Thoracic aorta (tissue), 1 donor: ENCODE data around the genes BEND2, BCLAF3, SMPX, MBTPS2 and CBLL2.

- RAMPAGE, long total RNA = no peak
These were observed at the start of gene BEND2 for GRCh38 chrX:18220607-18221012. TSS of gene BEND2 (minus strand) at chrX:18220886.

GRCh38 chrX:18891052-18891515 is 92.8 kb downstream of the PHKA2 start:
- RAMPAGE, long total RNA = no peak

- RAMPAGE, long total RNA = no peak
These were observed 823 bp downstream of the PDHA1 start for GRCh38 chrX:19344424-19345075.

- RAMPAGE, long total RNA = start-site peak on the minus strand at chrX:19670907-19671296, 7 reads
These were observed 155.2 kb upstream of the MAP3K15 start for GRCh38 chrX:19670042-19671431.

DNA sequence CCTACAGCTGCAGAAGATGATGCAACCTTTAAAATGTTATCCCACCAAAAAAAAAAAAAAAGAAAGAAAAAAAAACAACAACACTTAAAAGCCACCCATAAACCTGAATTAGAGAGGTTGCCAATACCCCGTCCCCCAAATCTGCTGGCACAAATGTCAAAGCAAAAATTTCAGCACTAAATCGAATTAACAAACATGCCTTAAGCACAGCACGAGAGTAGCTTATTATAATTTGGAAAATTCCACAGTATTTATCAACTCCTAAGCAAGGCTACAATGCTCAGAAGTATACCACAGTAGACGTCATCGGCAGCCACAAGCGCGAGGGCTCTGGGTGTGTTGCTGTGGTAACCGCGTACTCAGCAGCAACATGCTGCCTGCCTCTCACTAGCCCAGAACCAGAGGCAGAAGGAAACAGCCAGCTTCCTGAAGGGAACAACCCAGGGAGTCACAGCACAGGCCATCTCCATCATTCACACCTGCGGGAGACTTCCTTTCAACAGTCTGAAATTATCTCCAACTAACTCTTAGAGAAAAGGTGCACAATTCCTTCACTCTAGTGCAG is 167.6 kb upstream of the MAP3K15 start:
- RAMPAGE, long total RNA = no peak

DNA sequence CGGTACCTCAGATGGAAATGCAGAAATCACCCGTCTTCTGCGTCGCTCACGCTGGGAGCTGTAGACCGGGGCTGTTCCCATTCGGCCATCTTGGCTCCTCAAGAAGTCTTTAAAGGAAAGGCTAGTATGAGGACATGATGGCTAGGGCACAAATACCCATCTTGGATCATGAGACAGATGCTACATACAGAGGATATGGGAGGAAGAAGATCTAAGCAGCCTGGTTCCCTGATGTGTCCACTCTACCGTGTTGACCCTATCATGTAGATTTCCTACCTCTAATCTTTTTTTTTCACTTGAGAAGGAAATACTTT is 44.7 kb downstream of the BCLAF3 start:
- RAMPAGE, long total RNA = no peak

DNA sequence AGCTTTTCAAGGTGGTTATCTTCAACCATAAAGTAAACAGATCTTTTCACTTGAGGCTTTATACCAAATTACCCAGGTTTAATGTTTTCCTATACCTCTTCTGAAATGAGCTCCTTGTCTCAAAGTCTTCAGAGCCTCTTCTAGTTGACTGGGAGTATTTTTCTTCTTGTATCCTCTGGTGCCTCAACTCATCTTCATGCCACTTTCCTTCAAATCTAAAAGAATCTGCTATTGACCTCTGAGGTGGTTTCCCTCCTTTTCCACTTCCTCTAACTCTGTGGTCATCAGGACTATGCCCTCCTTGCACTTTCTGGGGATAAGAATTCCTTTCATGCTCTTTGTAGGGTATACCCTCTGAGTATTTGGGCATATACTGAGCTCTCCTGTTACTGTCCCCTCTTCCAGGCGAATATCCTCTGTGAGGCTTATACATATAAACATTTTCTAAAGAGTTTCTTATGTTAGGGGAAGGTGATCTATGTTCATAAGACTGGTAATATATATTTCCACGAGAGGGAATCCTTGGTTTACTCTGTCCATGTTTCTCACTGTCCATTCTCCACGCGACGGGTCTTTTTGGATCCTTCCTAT is 24.8 kb downstream of the BCLAF3 start:
- RAMPAGE, long total RNA = start-site peak on the minus strand centred at position 382 of the sequence, 504 bp wide, 24 reads

DNA sequence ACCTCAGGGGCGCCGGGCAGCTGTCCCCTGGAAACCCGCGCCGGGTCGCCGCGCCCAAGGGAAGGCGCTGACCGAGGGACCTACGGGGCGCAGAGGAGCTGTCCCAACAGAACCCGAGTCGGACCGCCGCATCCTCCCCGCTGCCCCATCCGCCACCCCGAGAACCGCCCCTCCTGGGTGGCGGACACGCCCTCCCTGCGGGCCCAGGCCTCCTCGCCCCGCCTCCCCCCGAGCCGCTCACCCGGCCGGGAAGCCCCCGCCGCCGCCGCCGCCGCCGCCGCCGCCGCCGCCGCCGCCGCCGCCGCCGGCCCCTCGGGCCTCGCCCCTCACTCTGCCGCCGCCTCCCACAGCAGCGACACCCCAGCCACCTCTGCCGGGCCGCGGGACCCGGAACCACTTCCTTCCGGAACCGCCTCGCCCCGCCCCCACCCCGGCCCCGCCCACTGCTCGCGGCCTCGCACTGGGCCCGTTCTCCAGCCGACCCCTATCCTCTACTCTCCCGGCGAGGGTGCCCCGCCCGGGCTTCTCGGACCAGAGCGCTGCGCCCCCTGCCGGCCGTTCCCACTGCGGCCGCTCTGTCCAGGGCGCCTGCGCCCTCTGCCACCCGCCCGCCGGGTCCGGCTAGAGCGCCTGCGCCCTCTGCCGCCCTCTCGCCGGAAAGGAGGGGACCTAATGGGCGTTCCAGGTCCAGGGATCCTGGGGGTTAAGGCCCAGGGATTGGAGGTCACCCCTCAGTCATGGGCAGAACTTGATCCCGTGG is at the start of gene BCLAF3:
Gene BCLAF3 (minus strand): TSS at position 395 of the 760 bp plus-strand sequence.
- RAMPAGE, long total RNA = no peak

DNA sequence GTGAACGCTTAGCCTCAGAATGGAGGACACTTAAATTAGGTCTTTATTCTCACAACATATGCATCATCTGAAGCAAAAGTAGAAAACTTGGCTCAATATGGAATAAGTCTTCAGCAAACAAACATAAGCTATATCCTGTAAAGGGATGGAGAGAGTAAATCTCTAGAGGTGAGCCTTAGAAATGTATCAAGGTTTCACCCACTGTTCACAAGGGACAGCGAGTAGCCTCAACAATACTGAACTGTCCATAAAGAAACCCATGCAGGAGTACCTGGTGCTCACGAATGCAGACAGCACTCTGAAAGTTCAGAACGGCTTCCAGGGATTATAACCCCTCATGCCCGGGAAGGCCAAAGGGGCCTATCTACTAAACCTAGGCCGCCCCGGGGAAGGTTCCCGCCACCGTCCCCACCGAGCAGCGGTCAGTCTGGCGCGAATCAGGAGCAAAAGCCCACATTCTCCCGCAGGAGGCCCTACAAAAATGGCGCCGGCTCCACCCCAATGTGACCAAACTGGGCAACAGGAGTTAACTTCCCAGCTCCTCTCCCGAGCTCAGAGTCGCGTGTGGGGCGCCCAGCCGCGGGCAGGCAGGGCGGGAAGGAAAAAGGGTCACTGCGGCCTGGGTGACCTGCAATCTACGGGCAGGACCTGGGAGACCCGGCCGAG is 580 bp downstream of the EIF1AX start:
- RAMPAGE, long total RNA = no peak

GRCh38 chrX:20320775-20321326 is 54.1 kb upstream of the RPS6KA3 start:
- RAMPAGE, long total RNA = no peak

DNA sequence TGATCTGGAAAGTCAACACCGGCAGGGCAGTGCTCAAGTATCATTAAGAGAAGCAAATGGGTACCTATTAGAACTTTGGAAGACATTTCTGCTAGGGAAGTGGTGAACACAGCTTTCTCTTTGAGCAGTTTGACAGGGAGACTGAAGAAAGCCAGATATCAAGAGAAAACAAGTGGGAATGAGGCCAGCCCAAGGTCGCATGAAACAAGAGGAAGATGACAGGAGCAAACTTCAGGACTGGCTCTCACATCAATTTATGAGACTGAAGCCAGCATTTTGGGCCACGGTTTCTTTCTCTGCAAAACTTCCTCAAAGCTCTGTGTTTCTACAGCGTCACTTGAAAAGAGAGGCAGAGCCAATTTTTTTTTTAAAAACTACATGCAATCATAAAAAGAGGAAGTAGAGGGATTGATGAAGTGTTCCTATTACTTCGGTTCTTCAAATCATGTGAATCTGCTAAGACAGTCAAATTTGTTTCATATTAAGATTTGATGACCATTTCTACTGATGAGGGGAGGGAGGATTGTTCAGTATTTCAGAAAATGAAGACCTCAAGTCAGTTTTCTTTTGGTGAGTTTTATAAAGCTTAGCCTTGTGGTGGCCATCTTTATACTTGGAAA is 108.4 kb upstream of the RPS6KA3 start:
- RAMPAGE, long total RNA = no peak

DNA sequence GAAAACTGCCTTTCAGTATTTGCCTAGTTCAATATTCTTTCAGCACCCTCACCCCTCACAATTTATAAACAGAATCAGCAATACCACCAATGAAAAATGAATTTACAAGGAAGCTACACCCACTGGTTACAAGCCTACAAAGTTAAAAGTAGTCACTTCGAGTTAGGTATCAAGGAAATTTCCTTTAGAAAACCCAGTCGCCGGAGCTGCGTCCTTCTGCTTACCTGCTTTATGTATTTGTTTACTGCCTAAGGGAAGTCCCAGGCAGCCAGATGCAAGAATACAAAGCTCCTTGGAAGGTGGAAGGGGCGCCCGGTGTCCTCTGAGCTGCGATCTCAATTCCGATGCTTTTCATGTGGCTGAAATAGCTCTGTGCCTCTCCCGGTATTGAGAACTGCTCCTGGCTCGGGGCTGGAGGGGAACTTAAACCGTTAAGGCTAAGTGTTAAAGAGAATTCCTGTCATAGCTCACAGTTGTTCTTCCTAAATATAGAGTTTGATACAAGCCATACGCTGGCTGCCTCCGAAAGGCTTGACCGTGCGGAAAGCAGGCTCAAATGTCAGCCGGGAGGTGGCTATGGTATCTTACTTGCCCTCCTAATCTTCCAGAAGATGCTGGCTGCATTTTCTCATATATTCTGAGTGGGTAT is at the start of gene SMPX:
Gene SMPX (minus strand): TSS at position 399 of the 649 bp plus-strand sequence.
- RAMPAGE, long total RNA = start-site peak on the minus strand centred at position 352 of the sequence, 56 bp wide, 10 reads

DNA sequence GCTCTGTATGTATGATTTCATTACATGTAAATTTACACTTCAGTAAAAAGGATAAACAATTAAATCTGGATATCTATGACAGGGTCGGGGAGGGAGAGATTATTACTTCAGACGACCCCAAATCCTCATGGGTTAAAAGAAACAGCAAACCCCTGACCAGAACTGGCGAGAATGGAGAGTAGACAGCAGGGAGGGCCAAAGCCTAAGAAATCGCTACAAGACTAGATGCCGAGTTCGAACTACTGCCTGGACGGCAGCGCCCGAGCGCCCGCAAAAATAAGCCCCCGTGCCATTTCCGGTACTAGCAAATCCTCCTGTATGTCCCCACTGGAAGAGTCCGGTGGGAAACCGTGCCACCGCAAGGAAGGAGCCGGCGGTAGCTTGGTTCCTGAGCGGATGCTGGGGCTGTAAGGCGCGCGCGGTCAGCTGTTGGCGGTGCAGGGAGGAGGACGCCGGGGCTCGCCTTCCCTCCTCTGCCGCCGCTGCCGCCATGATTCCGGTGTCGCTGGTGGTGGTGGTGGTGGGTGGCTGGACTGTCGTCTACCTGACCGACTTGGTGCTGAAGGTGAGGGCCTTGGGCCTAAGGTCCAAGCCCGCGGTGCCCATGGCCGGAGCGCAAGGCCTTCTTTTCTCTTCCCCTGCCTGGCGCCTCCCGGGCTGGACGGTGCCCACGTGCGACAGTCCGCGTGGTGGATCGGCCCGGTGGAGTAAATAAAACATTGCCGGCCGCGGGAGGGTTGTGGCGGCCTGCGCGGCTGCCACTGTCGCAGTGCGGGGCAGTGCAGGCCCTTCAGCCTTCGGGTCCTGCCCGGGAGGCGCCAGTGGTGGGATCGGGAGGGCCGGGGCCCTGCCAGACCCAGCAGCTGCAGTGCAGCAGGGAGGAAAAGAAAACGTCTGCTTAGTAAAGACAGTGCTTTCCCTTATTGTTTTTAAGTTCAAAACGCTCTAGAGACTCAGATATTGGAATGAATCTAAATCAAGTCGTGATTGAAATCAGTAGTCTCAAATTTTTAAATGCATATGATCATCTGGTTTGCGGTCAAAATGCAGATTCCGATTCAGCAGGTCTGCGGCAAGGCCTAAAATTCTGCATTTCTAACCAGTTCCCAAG is at the start of gene MBTPS2:
Gene MBTPS2 (plus strand): TSS at position 373 of the 1,111 bp plus-strand sequence.
- RAMPAGE, long total RNA = start-site peak on the plus strand centred at position 391 of the sequence, 70 bp wide, 18 reads

- RAMPAGE, long total RNA = no peak
These were observed 26.8 kb downstream of the YY2 start for GRCh38 chrX:21882374-21883101.

DNA sequence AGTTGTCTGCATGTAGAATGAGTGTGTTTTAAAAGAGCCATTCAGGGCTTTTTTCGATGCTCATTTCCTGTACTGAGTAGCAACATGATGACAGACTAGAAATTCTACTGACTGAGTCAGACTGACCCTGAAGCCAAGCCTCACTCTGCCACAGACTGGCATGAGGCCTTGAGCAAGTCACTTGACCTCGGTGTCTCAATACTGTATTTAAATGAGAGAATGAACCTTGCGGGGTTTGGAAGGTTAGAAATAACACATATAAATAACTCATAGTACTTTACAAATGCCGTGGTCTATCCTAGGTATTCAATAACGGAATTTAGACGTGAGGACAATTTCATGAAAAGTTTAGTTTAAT is 7.9 kb upstream of the SMS start:
- RAMPAGE, long total RNA = no peak

GRCh38 chrX:22272714-22273134 is at the start of gene CBLL2:
TSS of gene CBLL2 (plus strand) at chrX:22272913.
- RAMPAGE, long total RNA = no peak

GRCh38 chrX:22314576-22315186 is 42.0 kb downstream of the CBLL2 start:
- RAMPAGE, long total RNA = no peak

DNA sequence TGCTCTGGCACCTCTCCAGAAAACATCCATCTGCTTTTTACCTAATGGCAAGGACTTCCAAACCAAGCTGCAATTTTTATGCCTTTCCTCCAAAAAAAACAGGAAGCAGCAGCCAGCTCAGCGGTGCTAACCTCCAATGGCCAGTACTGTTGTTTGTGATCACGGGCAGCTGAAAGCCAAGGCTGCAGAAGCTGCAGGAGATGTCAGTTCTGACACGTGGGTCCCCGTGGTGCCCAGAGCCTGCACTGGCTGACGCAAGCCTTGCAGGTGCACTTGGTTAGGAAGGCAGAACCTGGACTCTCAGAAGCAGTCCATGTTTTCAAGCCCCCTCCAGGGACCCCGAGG is 313.6 kb upstream of the DDX53 start:
- RAMPAGE, long total RNA = no peak

DNA sequence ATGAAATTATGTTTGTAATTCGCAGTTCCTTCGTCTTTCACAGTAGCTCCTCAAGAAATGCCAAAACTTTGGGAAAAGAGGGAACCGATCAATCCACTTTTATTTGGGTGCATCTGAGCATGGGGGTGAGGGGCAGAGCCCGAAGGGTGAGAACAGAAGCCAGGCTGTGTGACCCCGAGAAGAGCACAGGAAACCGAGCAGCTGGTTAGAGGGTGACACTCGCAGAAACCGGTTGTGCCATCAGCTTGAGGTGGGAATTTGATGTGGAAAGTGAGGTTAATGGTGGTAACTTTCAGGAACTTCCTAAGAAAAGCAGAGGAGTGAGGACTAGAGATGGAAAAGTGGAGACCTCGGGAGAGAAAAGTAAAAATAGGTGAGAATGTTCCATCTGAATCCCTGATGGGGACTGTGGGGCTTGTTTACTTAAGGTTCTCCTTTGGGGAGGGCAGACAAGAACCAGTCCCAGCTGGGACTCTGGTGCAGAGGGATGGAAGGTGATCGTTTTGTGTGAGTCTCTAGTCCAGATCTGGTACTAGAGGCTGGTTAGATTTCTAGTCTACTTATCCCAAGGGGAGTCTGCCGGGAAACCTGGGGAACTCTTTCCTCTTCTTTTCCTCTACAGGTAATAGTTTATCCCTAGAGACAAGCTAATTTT is 1.4 kb downstream of the PTCHD1 start:
- RAMPAGE, long total RNA = no peak

DNA sequence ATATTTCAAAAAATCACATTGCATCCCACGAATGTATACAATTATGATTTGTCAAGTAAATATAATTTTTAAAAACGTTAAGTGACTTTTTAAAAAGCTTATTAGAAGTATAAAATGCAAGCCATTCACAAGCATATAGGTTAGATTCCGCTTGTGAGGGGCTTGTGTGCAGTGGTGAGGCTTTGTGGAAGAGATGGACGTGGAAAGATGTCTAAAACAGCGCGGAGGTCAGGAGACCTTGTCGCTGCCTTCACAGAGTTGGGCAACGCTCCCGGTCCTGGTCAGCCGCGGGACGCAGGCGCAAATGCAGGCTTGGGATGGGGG is 261 bp upstream of the PRDX4 start:
- RAMPAGE, long total RNA = no peak